Bile duct (tissue), 1 donor: Measurements from ENCODE around the genes COL6A5, COL6A6 and BFSP2.

- PRO-cap = no peak
These were observed 81.8 kb upstream of the PLXND1 start for GRCh38 chr3:129688015-129688990.

DNA sequence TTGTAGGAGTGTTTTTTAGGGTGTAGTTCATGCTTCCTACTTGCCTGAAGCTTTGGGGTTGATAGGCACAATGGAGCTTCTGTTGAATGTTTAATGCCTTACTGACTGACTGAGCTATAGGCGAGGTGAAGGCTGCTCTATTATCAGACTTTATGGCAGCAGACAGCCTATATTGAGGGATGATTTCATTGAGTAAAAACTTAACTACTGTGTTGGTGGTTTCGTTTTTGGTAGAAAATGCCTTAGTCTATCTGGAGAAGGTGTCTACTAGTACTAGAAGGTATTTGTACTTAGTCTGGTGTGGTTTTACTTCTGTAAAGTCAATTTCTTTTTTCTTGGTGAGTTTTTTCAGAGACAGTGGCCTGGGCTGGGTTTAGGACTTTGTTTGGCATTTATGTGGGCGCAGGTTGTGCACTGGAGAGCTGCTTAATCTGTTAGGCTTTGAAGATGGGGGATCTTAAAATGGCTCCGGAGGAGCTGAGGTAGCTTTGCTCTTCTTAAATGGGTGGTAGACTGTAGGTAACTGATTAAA lies 97.2 kb downstream of the ALG1L2 start:
- PRO-cap = no peak

GRCh38 chr3:130179330-130180116 lies 97.9 kb downstream of the ALG1L2 start:
- PRO-cap = no peak

DNA sequence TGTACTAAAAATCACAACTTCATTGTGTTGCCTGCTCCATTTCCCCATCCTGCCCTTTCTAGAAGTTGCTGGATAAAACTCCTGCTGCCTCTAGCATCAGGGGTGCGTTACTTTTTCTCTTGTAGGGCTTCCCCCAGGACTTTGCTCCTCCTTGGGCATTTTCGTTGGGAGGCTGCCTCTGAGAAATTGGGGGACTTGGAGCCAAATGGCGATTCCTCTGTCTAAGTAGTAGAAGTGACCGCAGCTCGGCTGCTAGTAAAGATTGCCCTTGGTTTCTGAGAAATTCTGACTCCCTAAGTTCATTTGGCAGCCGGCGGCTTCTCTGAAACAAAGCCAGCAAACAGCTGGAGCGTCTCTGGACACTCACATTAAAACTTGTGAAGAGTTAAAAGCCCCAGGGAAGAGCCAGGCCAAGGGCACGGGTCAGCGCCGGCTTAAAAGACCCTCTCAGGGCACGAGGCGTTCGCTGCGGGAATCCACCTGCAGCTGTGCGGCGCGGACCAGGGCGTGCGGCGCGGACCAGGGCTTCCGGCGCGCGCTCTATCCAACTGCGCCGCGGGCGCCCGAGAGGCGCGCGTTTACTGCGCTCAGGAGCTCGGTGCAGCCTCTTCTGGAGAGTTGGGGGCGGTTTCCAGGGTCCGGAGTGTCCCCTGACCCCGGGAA lies at the start of gene COL6A5:
TSS of gene COL6A5 (plus strand) at position 360 of the 663 bp plus-strand sequence.
- PRO-cap = no peak

- PRO-cap = no peak
These were observed at the start of gene COL6A6 for GRCh38 chr3:130516822-130517592. TSS of gene COL6A6 (plus strand) at chr3:130517177.

DNA sequence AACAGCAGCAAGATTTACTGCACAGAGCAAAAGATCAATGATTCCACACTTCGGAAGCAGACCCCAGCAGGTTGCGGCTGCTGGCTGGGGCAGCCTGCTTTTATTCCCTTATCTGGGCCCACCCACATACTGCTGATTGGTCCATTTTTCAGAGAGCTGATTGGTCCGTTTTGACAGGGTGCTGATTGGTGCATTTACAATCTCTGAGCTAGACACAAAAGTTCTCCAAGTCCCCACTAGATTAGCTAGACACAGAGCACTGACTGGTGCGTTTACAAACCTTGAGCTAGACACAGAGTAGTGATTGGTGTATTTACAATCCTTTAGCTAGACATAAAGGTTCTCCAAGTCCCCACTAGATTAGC lies 67.4 kb upstream of the PIK3R4 start:
- PRO-cap = no peak

GRCh38 chr3:130841351-130841963 lies 52.4 kb upstream of the ATP2C1 start:
- PRO-cap = no peak

- PRO-cap = no peak
These were observed 20.6 kb upstream of the NUDT16 start for GRCh38 chr3:131360935-131361508.

DNA sequence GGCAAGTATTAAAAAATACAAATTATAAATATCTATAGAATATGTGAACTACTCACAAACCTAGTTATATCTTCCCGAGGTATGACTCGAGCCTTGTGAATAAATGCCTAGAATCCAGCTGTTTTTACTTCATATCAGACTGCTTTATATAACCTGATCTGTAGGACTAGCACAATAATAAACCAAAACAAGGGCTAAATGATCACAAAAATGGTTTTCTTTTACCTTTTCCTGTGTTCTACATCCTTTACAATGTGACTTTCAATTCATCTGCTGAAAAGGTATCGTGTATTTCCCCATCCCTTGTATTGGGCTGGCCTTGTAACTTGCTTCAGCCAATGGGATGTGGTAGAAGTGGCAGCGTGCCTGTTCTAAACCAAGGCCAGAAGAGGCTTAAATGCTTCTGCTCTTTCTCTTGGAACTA lies 230.5 kb downstream of the CPNE4 start:
- PRO-cap = no peak

DNA sequence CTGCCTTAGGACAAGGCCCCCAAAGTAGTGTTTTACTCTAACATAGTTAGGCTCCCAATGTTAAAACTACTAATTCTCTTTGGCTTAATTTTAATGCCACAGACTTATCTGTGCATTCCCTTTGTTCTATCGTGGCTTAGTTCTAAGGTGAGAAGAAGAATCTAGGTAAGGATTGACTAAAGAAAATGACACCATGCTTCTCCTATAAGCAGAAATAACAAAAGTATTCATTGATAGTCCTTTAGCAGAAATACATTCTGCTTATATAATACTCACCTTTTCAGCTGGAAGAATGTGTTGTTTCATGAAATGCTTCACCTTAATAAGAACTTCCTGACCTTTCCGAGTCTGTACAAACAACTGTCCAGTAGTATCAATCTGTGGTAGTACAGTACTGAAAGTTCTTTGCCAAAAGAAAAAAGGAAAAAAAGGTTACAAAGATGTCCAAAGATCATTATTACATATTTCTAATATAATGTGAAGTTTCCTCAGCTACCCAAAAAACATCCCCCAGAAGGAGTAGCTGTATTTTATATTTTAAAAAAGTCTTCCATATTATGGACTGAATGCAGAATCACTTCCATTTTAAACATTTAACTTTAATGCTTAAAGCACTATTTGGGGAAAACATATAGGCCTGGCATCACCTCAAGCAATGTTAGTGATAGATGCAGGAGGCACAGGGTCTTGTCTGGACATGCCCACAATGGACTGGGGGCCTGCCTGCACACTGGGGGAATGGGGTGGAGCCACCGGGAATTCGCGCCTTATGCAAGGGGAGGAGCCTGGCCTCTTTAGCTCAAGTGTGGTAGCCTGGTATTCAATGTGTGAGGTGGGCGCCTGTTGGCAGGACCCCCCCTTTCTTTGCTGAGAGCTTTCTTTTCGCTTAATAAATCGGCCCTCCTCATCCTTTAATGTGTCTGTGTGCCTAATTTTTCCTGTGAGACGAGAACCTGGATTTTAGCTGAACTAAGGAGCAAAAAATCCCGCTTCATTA lies 29.6 kb downstream of the ACKR4 start:
- PRO-cap = no peak

DNA sequence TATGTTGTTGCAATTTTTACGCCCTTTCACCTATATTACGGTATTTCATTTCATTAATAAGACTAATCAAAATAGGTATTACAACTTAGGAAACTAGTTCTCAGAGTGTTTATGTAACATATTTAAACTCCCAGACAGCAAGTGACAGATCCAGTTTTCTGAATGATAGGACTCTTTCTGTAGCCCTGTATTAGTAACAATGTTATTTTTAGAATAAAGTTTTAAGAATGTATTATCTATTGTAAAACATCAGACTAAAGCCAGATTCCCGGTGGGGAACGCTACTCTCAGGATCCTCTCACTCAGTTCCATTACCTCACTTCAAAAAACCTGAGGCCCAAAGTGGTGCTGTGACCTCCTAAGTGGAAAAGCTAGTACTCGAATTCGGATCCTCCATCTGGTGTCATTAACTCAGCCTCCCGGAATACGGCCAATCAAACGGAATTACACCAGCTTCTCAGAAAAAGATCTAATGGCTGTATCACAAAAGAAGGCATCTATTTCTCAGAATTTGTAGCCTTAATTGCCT lies 752 bp downstream of the ACAD11 start:
- PRO-cap = no peak

GRCh38 chr3:132707660-132708385 lies 14.4 kb downstream of the NPHP3 start:
- PRO-cap = no peak

GRCh38 chr3:133400004-133400339 lies at the start of gene BFSP2:
TSS of gene BFSP2 (plus strand) at chr3:133400056.
- PRO-cap = no peak

GRCh38 chr3:133448318-133449405 lies 48.8 kb downstream of the BFSP2 start:
- PRO-cap = no peak

DNA sequence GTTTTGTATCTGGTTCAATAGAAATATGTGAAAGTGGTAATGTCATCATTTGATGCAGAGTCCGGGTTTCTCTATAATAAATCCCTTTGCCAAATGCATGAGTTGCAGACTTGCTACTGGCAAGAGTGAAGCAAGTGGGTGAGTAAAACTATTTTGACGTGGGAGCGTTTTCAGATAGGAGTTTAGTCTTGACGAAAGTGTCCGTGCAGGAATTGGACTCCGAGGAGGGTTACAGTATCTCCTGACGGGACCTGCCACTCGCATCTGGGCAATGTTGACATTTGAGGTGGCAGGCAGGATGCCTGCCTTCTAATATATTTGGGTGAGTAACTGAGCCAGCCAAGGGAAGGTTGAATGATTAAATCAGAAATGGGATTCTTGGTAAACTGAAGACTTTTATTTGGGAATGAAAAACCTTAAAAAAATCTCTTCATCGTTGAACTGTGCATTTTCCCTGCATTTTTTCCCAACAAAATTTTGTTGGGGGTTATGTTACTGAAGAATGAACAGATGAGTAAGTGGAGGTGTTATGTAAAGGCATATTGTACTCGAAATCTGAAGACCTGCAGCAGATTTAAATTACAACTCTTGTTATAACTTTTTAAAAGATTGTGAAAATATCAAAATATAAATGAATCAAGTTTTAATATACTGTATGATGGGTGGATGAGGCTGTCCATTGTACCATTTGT lies 16.2 kb downstream of the CDV3 start:
- PRO-cap = no peak

DNA sequence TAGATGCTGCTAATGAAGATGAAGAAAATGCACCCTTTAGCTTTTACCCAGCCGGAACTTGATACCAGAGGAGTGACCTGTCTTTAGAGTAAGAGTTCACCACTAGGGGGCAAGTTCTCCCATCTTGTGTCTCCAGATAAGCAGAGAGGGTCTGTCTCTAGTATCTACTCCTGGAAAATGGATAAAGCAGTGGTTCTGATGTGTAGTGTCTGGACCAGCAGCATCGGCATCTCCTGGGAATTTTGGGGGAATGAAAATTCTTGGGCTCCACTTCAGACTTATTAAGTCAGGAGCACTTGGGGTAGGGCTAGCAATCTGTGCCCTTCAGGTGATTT lies 2.1 kb upstream of the TOPBP1 start:
- PRO-cap = no peak

DNA sequence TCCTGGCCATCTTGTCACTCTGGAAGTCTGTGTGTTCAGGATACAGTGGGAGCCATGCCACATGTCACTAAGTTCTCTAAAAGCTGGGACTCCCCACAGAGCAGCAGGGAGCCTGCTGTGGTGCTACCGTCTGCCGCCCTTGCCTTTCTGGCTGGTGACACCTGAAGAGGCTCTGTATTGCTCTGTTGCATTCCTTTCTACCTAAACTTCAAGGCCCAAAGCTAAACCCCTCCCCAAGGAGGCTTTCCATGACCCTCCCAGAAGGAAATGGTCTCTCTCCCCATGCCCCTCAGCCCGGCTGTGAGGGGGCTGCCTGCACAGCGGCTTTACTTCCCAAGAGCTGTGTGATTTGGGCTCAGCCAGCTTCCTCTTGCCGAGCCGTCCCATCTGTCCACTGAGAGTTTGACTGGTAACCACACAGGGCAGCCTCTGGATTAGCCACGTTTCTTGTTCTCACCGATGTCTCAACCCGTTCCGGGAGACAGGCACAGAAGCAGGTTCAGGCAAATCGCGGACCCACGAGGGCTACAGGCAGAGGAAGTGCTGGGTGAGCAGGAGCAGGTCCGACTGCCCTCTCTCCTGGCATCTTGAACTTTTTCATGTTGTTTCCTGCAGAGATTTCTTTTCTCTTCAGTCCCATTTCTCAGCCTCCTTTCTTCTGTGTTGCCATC lies 11.0 kb downstream of the TF start:
- PRO-cap = no peak

DNA sequence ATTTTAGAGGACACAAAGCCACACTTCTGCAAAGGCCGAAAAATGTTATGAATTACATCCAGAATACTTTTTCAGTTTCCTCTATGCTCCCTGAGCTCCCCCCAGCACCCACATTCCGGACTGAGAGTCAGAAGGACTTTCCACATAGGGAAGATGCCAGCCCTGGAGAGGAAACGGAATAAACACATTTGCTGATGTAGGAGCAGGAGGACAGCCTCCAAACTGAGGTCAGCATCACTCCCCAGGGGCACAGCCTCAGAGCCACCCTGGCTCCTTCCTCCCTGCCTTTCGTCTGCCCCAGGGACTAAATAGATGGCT lies 22.6 kb upstream of the SLCO2A1 start:
- PRO-cap = no peak

- PRO-cap = no peak
These were observed 18.6 kb downstream of the RYK start for GRCh38 chr3:134231722-134232735.

- PRO-cap = no peak
These were observed 8.0 kb downstream of the RYK start for GRCh38 chr3:134242705-134242965.